A673 (cell line): ENCODE data around the genes NKX6-2 and CALY.

GRCh38 chr10:132355653-132356226 lies 23.7 kb downstream of the LRRC27 start:
- PRO-cap = no peak

GRCh38 chr10:132395710-132396899 lies 895 bp upstream of the PWWP2B start:
- PRO-cap = bidirectional peak, plus-strand start at chr10:132396679, minus-strand start at chr10:132396665

DNA sequence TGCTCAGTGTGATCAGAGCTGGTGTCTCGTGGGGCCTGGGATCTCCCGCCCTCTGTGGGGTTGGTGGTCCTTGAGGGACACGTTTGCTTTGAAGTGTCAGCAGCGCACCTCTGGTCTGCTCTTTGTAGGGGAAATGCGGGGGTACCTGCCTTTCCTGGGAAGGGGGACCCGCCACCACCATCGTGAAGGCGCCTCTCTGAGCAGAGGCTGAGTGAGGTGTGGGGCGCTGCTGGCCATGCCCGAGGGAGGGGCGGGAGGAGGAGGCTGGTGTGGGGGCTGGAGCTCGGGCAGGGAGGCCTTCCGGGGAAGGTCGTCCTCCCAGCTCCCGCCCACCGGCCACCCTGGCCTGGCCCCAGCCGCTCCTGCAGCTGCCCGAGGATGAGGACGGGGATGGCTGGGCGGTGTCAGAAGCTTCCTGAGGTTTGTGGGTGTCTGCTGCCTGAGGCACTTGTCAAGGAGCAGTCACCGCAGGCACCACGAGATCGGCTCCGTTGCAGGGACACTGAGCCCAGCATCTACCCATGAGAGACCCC lies 11.3 kb downstream of the PWWP2B start:
- PRO-cap = no peak

GRCh38 chr10:132419557-132420190 lies 22.7 kb downstream of the PWWP2B start:
- PRO-cap = no peak

GRCh38 chr10:132448203-132449133 lies 51.5 kb downstream of the PWWP2B start:
- PRO-cap = no peak

DNA sequence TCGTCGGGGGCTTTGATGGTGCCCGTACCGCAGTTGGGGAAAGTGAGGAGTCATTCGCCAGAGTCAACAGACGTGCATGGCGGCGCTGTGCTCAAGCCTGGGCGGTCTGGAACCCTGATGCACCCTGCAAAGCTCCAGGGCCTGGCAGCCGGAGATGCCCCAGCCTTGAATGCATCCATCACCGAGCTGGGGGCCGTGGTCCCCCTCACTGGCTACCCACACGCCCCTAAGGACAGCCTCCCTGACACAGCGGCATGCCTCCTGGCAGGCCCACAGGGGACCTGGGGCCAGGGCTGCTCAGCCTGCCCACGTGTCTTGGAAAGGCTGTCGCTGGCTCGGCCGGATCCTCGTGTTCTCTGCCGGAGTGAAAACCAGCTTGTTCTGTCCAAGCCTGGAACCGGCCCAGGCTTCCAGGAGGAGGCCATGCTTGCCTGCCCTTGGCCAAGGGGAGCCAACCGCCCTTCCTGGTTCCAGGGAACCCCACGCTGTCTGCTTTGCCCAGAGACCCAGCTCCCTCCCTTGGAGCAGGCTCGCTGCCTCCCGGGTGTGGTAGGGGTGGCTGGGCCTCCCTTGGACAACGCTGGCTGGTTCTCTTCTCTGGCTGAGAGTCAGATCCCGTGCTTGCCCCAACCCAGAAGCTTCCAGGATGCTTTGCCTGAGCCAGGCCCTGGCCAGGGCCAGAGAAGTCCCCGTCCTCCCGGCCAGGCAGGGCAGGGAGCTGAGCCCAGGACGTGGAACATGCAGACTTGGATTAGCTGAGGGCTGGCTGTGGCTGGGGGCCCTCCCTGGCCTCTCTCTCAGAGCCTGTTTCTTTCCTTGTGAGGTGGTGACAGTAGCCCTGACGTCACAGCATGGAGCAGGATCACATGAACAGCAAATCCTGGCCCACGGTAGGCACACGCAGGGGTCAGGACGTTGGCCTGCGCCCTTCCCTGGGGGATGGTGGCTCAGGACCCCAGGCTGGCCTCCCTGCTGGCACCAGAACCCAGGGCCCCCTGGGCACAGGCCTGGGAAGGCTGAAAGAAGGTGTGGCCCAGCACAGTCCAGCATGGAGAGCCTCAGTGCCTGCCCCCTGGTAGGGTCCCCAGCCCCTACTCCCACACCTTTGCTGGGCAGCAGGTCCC lies 67.3 kb downstream of the PWWP2B start:
- PRO-cap = no peak

- PRO-cap = no peak
Observed at GRCh38 chr10:132466307-132466893, 69.4 kb downstream of the PWWP2B start.

DNA sequence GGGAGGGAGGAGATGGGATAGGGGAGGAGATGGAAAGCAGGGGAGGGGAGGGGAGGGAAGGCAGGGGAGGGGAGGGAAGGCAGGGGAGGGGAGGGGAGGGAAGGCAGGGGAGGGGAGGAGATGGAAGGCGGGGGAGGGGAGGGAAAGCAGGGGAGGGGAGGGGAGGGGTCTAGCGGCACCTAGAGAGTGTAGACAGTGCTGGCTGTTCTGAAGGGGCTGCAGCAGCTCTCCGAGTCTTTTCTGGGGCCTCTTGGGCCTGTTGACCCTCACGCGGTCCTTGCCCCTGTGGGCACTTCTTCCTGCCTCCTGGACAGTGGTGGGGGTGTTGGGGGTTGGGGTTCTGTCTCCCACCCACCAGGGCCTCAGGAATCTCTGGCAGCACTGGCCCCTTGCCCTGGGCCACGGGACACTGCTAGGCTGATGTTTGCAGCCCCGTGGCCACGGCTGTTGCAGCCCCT lies 69.0 kb upstream of the INPP5A start:
- PRO-cap = no peak

DNA sequence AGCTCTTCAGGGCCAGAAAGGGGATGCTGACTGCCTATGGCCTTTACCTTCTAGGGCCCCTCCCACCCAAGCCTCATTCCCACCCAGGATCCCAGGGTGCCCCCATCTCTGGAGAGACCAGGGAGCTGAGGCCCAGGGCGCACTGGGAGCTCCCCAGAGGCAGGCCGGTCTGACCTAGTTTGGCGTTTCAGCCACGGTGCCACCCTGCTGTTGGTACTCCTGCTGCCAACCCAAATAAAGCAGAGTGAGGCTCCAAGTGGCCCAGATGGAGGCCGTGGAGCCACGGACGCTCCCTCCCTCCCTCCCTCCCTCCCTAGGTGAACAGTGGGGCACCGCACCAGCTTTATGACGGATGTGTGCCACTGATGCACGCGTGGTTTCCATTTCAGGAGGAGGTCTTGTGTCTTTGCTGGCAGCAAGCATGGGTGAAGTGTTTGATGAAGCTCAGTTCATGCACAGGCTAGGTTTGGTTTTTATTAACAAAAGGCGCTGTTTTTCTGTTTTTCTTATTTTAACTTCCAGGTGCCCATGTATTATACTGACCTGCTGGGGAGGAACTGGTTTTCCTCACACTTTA lies 1.9 kb downstream of the INPP5A start:
- PRO-cap = no peak

- PRO-cap = no peak
Observed at GRCh38 chr10:132571039-132571554, 33.5 kb downstream of the INPP5A start.

GRCh38 chr10:132588015-132589141 lies 50.8 kb downstream of the INPP5A start:
- PRO-cap = no peak

GRCh38 chr10:132629090-132629653 lies 91.6 kb downstream of the INPP5A start:
- PRO-cap = no peak

DNA sequence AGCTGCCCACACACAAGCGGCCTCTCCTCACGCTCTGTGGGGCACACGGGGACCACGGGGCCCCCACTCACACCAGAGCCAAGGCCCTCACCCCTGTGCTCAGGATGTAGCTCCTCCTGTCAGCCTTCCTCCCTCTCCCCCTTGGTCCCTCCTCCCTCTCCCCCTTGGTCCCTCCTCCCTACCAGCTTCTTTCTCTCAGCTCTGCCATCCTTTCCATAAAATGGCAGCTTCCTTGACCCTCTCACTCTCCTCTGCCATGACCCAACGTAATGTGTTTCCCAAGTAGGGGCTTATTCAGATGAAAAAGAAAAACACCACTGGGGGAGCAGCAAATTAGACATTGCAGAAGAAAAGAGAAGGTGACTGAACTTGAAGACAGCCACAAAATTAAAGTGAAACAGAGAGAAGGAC lies 114.3 kb downstream of the INPP5A start:
- PRO-cap = no peak

DNA sequence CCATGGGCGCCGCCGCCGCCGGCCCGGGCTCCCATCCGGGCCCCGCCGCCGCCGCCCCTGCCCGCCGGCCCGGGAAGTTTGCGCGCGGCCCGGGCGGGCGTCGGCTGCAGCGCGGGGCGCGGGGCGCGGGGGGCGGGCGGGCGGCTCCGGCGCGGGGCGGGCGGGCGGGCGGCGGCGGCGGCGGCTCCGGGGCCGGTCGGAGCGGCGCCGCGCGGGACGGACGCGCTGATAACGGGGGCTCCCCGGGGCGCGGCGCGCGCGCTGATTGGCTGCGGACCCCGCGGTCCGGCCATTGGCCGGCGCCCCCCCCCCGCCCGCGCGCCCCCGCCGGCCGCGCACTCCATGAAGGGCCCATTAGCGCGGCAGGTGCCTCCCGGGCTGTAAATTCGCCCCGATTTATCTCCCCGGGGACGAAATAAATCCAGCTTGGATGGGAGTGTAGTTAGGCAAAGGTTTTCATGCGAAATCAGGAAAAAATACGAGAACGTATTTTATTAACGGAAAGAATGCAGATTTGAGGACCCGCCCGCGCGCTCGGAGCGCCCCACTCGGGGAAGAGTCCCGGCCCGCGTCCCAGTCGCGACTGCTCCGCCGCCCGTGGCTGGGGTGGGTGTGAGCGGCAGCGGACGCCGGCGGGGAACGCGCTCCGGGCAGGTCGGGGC lies at the start of gene NKX6-2:
Gene NKX6-2 (minus strand): TSS at position 203 of the 662 bp plus-strand sequence.
- PRO-cap = no peak

GRCh38 chr10:133230381-133230845 lies 396 bp downstream of the UTF1 start:
- PRO-cap = no peak

- PRO-cap = no peak
Observed at GRCh38 chr10:133238626-133238923, 920 bp downstream of the VENTX start.

DNA sequence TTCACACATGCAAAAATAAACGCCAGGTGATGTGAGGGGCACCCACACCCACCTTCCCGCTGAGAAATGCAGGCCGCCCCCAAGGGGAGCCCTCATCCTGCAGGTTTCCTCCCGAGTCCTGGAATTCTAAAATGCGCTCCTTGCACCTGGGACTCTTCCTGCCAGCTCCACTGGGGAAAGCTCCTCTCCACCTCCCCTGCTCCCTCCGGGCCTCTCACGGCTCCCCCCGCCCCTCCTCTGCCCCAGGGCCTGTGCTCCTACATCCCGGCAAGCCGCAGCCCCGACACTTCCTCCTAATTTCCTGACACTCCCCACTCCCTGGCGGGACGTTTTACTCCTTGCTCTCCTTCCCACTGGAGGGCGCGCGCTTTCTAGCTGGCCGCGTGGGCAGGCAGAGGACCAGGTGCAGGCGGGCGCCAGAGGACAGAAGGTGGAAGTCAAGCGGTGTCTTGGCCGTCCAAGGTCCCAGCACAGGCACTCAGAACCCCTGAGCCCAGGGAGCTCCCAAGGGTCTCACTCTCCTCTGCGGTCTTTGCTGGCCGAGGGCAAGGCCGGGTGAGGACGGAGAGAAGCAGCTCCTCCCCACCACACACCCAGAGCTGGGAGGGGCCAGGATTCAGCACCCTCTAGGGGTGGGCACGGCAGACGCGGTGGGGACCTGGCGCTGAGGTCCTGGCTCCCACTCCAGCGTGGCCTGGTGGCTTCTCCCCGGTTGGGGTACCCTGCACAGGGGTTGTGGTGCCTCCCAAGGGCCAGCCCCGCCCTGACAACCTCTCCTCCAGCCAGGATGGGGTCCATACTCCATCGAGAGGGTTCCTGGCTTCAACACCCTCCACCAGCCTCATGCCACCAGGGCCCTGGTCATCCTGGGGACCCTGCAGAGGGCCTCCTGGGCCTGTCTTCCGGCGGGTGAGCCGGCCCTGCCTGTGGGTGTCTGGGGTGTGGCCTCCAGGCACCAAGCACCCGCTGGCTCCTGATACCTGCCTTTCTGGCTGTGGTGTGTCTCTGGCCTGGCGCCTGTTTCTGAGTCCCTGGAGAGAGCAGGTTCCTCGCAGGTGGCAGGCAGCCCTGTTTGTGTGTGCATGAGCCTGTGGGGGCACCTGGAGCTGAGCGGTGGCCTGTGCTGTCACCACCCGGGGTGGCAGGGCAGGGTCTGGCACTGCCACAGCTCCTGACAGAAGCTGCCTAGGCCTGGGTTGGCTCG lies 18.9 kb downstream of the ADAM8 start:
- PRO-cap = no peak

DNA sequence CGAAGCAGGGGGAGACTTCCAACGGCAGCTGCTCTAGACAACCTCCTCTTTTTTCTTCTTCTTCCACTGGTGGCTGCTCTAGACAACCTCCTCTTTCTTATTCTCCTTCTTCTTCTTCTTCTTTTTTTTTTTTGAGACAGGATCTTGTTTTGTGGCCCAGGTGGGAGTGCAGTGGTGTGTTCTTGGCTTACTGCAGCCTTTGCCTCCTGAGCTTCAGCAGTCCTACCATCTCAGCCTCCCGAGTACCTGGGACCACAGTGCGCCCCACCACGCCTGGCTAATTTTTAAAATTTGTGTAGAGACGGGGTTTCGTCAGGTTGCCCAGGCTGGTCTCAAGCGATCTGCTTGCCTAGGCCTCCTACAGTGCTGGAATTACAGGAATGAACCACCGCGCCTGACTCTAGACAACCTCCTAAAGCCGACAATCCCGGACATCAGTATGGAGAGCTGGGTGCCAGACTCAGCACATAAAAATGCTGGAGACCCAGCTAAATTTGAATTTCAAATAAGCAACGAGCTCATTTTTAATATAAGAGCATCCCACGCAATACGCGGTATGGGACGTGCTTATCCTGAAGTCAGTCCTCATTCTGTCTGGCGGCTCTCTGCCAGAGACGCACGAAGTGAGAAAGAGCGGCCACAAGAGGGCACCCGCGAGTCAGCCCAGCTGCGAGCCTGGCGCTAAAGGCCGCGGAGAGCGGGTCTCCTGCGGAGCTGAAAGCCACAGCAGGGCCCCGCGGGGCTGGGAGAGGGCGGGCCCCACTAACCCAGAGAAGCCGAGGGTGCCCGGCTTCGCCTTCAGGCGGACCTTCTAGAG lies 7.2 kb downstream of the CALY start:
- PRO-cap = no peak

GRCh38 chr10:133336668-133337432 lies at the start of gene CALY:
Gene CALY, minus strand, starts transcription at chr10:133336896.
- PRO-cap = no peak

GRCh38 chr10:133523505-133524089 lies 3.6 kb upstream of the CYP2E1 start:
- PRO-cap = no peak